Paraaortic lymph node (tissue), 1 donor: ENCODE results near the gene CRY1.

DNA sequence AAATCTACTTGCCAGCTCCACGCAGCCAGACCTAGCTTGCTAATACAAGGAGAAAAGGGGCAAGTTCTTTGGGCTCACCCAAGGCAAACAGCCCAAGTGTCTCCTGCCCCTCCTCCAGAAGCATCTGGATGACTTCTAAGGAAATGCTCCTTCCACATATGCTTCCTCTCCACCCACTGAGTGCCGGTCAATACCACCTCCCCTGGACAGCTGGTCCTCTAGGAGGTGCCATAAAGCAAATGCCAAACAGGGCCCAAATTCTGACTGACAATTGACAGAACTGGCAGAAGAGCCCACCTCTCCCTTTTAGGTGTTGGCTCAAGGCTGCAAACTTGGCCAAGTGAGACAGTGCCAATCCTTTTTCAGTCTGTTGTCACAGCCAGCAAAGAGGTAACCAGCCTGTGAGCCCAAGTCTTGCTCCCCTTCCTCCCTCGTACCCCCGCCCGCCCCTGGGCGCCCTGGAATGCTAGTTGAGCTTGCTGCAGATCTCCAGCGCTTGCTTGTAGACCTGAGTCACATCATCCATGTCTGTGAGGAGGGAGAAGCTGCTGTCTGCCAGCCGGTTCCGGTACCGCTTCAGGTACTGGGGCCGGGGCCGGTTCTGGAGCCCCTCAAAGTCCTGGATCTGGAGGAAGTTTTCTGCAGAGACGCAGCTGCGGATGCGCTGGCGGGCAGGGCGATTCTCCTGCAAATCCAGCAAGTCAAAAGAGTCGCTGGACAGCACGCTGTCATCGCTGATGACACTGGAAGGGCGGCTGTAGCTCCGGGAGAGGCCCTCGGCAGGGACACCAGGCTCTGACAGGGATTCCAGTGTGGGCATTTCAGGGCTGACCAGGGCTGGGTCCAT lies 72.2 kb downstream of the NUAK1 start:
- PRO-cap = no peak

DNA sequence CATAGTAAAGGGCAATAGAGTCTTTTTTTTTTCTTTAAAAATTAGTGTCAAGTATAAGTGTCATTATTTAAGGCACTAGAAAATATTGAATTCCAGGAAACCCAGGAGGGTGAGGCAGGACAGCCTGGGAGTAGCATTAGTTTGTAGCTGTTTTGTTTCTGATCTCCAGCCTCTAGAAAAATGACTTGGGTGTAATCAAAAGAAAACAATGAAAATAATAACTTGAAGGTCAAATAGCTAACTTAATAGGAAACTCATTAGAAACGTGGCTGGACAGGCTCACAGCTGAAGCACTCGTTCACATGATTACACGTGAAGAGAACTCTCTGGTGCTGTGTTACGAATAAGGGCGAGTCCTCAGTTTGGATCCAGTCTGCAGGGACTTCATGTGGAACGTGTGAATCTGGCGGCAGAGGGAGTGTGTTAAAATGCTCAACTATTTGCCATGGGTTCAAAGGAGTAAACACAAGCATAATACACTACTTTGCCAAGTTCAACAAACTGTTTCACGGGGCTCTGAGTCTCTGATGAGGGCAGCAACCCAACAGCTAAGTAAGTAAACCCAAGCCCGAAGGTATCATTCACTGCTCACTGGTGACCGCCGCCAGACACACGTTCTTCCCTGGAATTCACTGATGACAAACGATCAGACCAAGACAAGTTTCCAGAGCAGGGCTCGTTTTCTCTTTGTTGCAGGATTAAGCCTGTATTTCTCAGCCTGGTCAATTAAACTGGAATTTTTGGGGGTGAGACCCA lies 42.4 kb downstream of the NUAK1 start:
- PRO-cap = no peak

DNA sequence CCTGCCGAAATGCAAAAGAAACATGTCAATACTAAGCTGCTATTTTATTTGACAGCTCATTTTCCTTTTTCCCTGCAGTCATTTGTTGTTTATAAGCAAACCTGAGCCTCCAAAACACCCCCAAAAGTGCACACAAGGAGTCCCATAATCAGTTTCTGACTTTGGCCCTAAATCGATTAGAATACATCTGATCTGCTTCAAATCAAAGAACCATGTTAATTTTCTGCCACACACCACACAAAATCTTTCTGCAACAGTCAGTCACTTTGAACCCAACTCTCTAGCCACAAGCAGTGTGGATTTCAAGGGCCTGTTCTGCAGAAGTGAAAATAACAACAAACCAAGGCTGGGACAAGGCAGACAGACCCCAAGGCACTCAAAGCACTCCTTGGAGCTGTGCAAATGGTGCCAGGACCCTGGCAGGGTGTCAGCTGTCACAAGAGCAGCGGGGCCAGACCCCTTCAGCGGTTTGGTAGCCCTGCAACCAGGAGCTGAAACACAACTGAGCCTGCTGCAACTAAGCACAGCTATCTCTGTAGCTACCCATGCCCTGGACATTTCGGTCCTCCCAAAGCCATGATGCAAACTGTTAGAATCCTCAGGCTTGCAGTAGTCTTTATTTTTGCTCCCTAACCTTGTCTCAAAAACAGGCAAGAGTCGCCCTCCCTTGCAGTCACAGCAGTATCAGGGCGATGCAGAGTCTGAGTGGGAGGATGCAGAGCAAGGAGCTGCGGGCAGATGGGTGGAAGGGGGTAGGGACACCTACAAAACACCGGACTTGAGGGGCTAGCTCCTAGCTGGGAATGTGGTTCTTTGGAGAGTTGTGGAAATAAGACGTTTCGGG lies 1.3 kb downstream of the NUAK1 start:
- PRO-cap = no peak

GRCh38 chr12:106227350-106228152 lies 20.3 kb downstream of the CKAP4 start:
- PRO-cap = no peak

DNA sequence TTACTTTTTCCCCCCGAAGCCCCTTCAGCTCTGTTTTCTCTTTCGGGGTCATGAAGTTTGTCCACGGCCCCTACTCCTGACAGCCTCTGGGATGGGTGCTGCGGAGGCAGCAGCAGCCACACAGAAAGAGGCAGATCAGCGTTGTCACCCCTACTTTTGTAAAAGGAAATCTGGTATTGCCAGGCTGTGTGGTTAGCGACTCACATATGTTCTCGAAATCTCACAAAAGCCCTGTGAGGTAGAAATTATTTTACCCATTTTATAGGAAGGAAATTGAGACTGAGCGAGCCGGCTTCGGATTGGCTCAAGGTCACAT lies 969 bp upstream of the CKAP4 start:
- PRO-cap = bidirectional peak, plus-strand start outside the sequence, minus-strand start at position 232 of the sequence

GRCh38 chr12:106268969-106269499 lies 21.2 kb upstream of the CKAP4 start:
- PRO-cap = no peak

DNA sequence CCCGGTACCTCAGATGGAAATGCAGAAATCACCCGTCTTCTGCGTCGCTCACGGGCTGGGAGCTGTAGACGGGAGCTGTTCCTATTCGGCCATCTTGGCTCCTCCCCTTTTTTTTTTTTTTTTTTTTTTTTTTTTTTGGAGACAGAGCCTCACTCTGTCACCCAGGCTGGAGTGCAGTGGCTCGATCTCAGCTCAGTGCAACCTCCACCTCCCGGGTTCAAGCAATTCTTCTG lies 105.1 kb upstream of the RFX4 start:
- PRO-cap = no peak

DNA sequence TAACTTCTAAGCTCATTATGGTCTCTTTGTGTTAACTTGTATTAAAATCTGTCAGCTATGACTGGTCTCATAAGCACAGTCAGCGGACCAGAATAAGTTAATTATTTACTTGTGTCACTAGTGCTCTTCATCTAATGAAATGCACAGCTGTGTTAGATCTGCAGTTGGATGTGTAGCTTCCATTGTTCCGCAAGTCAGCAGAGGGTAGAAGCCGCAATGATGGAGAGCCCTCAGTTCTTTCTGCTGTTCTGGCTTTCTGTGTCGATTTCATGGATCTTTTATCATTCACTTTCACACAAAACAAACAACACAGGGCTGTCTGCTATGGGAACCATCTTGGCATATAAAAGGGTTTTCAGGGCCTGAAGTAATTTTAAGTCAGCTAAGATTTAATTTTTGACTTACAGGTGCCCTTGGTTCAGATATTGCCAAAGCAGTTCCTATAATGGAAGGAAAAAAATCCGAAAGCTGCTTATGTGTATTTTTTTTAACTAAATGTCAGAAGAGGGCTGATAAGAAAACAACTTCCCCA lies 89.2 kb upstream of the RFX4 start:
- PRO-cap = no peak

- PRO-cap = no peak
Measured at GRCh38 chr12:106586910-106587920, 4.4 kb downstream of the RFX4 start.

DNA sequence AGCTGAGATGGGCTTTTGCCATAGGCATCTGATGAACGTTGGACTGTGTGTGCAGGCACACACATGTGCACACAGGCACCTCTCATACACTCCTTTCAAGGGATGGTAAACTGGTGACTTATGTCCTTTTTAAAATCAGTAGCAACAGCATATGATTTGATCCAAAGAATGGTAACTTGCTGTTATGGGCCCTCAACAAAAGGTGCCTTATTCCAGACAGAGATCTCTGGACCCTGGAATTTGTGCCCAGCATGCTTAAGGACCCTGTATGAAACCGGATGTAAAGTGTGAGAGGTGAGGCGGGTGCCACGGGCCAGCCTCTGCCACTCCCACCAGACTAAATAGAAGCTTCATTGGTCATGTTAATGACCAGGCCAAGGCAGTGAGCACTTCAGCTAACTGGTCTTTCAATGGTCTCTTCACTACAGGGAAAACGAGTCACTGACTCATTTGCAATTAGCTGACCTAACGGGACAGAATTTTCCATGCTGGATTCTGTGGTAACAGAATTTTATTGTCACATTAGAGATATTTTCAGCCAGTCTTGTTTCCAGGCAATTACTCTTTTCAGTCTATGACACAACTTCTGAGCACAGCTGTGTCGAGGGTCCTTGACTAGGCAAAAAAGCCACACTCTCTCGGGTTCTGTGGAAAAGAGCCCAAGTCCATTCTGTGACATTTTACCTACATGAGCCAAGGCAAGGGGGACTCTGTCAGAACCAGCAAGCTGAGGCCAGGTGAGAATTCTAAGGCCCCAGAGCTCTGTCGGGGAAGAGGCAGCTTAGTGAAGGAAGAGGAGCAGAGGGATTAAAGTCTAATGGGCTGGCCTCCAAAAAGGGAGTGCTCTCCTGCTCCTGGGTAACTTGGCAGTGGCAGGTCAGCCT lies 16.4 kb upstream of the RIC8B start:
- PRO-cap = no peak

DNA sequence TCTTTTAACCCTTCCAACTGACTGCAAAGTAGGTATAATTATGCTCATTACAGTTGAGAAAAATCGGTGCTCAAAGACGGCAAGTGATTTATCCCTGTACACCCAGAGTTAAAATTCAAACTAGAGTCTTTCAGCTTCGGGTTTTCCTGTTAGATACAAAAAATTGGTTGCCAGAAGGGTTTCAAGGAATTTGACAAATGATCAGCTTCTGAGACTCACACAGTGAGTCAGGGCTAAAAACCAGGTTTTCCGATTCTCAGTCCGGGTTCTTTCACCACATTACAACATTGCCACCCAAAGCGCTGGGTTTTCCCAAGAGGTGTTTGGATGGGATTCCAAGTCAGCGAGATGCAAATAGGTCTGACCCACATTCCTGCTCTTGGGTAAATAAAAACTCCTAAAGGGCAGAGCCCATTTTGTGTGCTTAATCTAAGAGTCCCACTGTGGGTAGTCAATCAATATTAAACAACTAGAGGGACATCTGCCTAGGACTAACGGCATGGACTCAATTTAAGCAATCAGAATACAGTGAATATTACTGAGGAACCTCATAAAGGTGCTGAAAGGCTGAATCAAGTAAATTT lies 5.5 kb upstream of the RIC8B start:
- PRO-cap = no peak

- PRO-cap = no peak
Measured at GRCh38 chr12:106793739-106794401, 19.4 kb downstream of the RIC8B start.

GRCh38 chr12:106838441-106838640 lies 63.9 kb downstream of the RIC8B start:
- PRO-cap = no peak

GRCh38 chr12:107027392-107028019 lies 40.6 kb upstream of the MTERF2 start:
- PRO-cap = bidirectional peak, plus-strand start at chr12:107027917, minus-strand start at chr12:107027696

DNA sequence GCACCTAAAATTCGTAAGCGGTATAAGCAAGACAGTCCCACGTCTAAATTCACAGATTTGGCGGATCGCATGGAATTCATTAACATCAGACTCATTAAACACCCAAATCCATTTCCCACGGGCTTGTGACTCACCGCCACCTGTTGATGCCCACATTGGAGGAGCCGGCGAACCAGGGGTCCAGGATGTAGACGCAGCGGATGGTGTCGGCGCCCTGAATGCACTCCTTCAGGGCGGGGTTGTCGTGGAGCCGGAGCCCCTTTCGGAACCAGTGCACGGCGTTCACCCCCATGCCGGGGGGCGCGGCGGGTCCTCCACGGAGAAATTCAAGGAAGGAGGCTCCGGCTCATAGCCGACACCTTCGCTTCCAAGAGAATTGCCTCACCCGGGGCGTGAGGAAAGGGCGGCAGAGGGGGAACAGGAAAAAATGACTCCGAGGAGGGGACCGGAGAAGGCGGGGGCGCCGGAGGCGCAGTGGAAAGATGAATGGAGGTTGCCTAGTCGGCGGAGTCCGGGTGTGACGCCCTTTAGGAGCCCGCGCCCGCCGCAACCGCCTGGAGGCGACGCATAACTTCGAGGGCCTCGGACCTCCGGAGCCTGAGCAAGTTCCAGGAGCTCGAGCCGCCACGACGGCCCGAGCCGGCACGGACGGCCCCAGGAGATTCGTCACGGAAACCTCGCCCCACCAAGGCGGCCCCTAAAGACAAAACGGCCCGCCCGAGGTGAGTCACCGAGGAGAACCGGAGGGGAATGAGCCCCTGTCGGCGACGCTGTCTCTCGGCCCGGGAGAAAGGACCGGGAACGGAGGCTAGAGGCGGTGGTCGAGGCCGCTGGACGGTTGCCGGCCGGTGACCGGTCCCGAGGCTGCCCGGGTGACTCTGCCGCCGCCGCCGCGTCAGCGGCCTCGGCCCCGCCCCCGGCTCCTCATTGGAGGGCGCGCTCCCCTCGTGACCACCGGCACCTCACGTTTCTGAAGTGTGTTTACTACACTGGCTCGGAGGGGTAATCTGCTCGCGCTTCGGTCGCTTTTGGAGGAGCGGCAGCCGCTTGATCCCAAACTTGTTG lies at the start of gene CRY1:
CRY1 (minus strand) TSS at position 880 of the 1,065 bp plus-strand sequence.
- PRO-cap = unidirectional peak, plus-strand start at position 733 of the sequence; bidirectional peak, plus-strand start at position 989 of the sequence, minus-strand start at position 897 of the sequence

DNA sequence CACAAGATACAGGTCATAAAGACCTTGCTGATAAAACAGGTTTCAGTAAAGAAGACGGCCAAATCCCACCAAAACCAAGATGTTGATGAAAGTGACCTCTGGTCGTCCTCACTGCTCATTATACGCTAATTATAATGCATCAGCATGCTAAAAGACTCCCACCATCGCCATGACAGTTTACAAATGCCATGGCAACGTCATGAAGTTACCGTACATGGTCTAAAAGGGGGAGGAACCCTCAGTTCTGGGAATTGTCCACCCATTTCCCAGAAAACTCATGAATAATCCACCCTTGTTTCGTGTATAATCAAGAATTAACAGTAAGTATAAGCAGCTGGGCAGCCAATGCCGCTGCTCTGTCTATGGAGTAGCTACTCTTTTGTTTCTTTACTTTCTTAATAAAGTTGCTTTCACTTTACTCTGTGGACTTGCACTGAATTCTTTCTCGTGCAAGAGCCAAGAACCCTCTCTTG lies 16.7 kb upstream of the CRY1 start:
- PRO-cap = no peak

- PRO-cap = bidirectional peak, plus-strand start at chr12:107731679, minus-strand start at chr12:107731476
Measured at GRCh38 chr12:107731022-107732348, 29.5 kb downstream of the PRDM4 start.

- PRO-cap = no peak
Measured at GRCh38 chr12:107845417-107846236, 71.1 kb downstream of the ASCL4 start.

- PRO-cap = no peak
Measured at GRCh38 chr12:108133438-108133971, 4.4 kb downstream of the WSCD2 start.

DNA sequence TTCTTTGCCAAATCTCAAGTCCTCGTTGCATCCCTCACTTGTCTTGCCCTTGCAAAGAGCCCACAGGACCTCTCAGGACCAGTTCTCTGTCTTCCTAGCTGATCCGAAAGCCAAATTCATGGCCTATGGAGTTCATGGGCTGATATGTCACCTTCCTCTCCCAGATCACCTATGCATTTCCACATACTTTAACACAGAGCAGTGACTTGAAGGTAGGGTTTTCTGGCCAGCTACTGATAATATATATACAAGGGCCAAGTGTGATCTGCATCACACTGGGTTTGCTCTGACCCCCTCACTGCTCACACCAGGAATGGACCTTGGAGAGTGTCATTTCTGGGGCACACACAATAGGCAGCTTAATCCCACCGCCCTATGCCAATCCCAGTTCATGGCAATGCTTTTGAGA lies 47.9 kb downstream of the CMKLR1 start:
- PRO-cap = no peak